ENCODE data around the genes HILPDA, FLNC, SMO and SMKR1.

GRCh38 chr7:128103233-128104504 is 72.4 kb upstream of the LRRC4 start:
- PRO-cap, result no peak

- PRO-cap, result no peak
Observed at GRCh38 chr7:128166945-128167857, 73.9 kb upstream of the LEP start.

DNA sequence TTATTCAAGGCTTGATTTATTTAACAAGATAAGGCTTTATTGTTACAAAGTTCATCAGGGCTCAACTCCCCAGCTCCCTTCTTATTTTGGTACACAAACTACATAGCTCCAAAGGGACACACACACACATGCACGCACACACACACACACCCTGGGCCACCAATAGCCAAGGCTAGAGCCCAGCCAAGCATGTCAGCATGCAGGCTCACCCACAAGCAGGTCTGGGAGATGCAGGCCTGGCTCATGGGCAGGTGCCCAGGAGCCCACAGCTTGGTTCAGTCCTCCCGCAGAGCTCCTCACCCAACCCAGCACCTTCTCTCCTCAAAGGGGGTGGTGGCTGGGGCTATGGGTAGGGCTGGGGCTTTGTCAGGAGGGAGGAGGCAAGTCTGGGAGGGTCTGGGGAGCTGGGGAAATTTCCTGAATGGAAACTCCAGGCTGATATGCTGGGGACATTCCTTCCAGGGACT is 23.5 kb downstream of the LEP start:
- PRO-cap, result no peak

DNA sequence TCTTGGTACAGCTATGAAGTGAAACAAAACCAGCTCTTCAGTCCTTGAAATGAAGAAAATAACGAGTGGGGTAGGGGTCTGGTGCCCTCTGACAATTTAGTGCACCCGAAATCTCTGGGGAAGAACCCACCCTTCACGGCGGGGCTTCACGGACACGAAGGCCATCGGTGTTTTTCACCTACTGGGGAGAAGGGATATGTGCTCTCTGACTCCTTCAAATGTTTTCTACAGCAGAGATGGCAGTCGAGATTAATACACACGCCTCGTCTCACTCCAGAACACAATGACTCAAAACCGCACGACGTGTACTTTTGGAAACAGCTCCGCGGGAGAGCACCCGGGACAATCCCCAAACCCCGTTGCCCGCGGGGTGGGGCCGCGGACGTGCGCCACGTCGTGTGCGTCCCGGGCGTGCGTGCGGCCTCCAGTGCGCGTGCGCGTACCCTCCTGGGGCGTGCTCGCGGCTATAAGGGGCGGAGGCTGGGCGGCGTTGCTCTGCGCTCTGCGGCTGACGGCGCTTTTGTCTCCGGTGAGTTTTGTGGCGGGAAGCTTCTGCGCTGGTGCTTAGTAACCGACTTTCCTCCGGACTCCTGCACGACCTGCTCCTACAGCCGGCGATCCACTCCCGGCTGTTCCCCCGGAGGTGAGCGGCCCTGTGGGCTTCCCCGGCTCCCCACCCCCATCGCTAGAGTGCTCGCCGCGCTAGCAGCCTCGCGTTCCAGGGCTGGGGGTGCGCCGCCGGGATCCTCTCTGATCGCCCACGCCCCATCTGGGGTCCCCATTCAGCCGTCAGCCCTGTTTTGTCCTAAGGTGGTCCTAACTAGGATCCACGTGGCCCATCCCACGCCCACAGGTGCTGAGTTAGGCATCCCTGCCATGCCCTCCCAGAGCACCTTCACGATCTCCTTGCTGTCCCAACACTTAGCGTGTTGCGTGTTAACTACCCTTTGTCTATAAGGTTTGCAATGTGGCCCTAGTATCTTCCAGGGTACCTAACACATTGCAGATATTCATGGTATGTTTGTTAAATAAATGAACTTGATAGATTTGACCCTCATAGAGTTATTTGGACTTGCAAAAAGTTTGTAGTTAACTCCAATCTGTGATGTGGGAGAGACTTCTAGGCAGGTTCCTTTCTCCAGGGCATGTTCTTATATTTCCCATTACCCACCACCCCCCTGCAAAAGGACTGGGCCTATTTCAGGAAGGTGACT is at the start of gene HILPDA:
Gene HILPDA, plus strand, starts transcription at position 498 of the 1,214 bp plus-strand sequence.
- PRO-cap, result bidirectional peak, plus-strand start at position 498 of the sequence, minus-strand start at position 285 of the sequence

DNA sequence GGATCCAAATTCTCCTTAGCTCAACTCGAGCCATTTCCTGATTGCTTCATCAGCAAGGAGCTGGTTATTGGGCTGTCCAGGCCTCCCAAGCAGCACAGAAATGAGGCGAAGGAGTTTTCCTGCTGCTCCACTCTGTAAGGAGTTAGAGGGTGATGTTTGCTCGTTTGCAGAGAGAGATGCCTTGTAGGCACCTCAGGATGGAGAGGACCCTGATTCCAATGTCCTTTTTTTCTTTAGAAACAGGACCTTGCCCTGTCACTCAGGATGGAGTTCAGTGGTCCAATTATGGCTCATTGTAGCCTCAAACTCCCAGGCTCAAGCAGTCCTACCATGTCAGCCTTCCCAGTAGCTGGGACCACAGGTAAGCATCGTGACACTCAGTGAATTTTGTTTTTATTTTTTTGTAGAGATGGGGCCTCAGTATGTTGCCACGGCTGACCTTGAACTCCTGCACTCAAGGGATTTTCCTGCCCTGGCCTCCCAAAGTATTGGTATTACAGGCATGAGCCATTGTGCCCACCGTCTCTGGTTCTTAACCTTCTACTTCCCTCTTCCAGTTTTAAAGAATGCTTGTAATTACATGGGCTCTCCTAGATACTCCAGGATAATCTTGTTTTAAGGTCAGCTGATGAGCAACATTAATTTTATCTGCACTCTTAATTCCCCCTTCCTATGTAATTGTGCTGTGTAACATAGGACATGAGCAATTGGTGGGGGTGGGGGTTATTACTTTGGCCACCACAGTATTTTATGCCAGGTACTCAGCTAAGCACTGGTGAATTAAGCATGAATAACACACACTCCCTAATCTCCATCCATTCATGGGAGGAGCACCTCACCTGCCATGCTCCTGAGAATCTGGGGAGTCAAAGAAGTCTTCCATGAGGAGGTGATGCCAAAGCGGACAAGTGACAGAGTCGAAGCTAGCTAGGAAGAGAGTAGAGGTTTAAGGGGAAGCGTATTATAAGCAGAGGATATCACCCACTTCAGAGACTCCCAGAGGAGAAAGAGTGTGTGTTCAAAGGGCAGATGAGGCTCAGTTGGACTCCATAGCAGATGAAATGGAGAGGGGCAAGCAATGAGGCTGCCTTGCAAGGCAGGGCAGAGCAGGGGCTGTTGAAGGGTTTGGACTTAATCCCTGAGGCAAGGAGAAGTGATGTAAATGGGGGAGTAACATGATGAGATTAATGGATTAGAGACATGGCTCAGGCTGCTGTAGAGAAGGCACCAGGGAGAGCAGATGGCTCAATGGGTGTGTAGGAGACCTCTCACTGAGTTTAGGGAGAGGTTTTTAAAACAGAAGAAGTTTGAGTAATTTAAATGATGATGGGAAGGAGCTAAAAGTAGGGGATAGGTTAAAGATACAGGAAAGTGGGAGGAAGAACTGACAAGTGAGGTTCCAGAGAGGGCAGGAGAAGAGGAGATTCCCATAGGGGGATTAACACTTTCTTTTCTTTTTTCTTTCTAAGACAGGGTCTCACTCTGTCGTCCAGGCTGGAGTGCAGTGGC is 33.0 kb upstream of the GARIN1A start:
- PRO-cap, result no peak

- PRO-cap, result no peak
Observed at GRCh38 chr7:128758528-128759314, 16.9 kb downstream of the OPN1SW start.

GRCh38 chr7:128811693-128812476 is 18.3 kb upstream of the FLNC start:
- PRO-cap, result no peak

DNA sequence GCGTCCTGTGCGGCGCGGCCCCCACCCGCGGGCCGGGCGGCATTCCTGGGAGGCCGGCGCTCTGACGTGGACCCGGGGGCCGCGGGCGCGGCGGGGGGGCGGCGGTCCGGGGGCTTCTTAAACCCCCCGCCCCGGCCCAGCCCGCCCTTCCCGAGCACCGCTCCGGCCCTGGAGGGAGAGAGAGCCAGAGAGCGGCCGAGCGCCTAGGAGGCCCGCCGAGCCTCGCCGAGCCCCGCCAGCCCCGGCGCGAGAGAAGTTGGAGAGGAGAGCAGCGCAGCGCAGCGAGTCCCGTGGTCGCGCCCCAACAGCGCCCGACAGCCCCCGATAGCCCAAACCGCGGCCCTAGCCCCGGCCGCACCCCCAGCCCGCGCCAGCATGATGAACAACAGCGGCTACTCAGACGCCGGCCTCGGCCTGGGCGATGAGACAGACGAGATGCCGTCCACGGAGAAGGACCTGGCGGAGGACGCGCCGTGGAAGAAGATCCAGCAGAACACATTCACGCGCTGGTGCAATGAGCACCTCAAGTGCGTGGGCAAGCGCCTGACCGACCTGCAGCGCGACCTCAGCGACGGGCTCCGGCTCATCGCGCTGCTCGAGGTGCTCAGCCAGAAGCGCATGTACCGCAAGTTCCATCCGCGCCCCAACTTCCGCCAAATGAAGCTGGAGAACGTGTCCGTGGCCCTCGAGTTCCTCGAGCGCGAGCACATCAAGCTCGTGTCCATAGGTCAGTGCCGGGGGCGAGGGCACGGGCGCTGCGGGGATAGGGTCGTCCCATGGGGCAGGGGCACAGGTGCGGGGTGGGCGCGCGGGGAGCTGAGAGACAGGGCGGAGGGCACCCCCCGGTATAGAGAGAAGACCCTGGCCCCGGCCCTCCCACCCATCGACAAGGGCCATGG is at the start of gene FLNC:
Gene FLNC, plus strand, starts transcription at position 144 of the 899 bp plus-strand sequence.
- PRO-cap, result unidirectional peak, plus-strand start at position 167 of the sequence

- PRO-cap, result no peak
Observed at GRCh38 chr7:128836446-128837470, 6.6 kb downstream of the FLNC start.

DNA sequence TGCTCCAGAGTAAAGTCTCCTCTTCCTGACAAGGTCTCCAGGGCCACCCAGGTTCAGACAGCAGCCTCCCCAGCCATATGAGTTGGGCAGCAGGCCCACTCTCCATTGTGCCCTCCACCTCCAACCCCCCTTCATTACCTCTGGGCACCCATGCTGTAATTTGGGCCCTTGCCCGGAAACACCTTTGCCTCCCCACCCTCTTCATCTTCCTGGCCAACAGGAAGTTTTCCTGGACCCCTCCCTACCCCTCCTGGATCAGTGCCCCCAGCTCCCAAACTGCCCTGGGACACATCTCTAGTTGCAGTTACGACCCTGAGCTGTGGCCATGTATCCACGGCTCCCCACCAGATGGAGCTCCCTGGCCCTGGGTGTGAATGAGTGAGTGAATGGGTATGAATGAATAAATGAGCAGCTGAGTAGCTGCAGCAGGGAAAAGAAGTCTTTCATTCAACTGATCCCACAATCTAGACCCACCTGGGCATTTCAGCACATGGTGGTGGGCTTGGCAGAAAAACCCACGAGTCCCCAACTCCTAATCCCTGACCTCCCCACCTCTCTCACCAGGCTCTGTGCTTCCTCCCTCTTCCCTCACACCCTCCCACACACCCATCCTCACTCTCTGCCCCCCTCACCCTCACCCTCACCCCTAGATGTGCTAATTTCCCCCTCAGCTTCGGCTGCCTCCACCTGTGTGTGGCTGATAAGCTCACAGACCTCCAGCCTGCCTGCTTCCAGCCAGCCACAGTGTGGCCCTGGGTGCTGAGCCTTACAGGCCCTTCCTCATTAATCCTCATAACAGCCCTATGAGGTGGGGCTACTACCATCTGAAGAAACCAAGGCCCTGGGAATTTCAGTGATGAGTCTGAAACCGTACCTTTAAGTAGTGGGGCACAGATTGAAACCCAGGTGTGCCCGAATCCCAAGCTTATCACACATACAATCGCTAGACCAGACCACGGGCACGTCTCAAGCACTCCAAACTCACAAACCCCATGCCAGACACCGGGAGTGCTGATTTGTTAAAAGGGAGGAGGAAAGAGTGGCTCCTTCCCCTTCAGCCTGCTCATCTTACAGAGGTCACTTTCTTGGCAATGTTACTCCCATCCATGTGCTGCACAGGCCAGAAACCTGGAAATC is 2.4 kb upstream of the ATP6V1F start:
- PRO-cap, result no peak

DNA sequence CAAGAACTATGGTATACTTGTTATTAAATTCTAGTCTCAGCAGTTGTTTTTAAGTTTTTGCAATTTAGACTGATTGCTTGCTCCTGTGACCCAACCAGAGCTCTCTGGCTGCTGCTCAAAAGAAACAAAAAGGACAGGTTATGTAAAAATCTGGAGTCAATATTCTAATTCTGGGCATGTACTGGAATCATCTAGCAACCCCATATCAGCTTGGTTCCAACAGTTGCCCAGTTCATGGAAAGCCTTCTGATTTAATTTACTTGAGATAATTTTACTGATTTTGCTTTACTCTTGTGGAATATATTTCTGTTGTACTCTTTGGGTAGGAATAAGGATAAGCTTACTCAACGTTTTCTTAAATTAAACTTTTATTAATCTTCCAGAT is 10.2 kb downstream of the KCP start:
- PRO-cap, result no peak

GRCh38 chr7:128909622-128910570 is 613 bp downstream of the KCP start:
- PRO-cap, result no peak

GRCh38 chr7:128938385-128938815 is 673 bp downstream of the IRF5 start:
- PRO-cap, result no peak

DNA sequence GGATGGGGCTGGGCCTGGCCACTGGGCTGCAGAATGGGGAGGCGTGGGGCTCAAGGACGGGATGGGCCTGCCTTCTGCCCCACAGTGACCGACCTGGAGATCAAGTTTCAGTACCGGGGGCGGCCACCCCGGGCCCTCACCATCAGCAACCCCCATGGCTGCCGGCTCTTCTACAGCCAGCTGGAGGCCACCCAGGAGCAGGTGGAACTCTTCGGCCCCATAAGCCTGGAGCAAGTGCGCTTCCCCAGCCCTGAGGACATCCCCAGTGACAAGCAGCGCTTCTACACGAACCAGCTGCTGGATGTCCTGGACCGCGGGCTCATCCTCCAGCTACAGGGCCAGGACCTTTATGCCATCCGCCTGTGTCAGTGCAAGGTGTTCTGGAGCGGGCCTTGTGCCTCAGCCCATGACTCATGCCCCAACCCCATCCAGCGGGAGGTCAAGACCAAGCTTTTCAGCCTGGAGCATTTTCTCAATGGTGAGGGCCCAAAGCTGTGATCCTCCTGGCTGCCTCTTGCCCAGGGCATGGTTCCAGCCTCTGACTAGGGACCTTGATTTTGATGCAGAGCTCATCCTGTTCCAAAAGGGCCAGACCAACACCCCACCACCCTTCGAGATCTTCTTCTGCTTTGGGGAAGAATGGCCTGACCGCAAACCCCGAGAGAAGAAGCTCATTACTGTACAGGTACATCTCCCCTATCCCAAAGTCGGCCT is 10.1 kb downstream of the IRF5 start:
- PRO-cap, result no peak

DNA sequence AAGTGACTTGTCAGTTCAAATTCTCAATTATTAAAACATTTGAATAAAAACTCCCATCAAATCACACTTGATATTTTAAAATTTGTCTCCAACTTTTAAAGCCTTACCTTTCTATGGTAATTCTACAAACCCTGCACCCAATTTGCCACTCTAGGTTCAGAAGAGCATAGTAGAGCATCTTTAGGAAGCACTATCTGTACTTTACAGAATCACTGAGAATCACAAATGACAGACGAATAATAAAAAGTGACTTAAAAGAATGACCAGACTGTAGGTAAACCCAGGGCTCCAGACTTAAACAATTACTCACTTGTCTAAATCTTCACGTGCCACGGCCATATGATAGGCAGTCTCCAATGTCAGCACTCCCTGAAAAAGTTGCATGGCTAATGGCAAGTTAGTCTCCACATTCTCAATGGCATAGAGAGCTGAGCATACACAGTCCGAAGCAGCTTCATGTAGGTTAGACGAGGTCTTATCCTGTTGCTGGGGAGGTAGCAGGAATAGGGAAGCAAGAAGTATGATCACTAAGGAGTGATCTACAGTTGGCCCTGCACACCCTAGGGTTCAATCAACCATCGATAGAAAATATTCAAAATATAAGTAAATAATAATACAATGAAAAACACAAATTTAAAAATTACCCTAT is 54.0 kb downstream of the TNPO3 start:
- PRO-cap, result no peak

- PRO-cap, result bidirectional peak, plus-strand start at chr7:129188663, minus-strand start at chr7:129188560
Observed at GRCh38 chr7:129188234-129188884, at the start of gene SMO. SMO (plus strand) TSS chr7:129188633.

- PRO-cap, result no peak
Observed at GRCh38 chr7:129310574-129311216, 85.9 kb downstream of the AHCYL2 start.

DNA sequence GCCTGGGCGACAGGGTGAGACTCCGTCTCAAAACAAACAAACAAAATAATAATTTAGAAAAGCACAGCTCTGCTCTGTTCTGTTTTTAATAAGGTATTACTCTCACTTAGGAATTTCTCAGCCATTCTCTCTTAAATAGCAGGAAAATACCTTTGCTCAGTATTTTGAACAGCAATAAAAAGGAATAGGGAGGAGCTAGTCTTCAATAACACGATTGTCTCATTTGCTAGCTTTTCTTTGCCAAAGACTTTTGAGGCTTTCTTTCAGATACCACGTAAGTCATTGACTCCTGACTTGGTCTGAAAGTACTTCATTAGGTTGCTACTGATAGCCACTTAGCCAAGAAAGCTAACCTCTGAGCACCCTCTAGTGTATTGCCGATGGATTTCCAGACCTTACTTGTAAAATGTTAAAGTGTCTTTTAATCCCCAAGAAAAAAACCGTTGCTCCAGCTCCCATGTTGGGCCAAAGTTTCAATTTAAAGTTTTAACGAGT is 63.5 kb upstream of the STRIP2 start:
- PRO-cap, result unidirectional peak, minus-strand start at position 301 of the sequence

GRCh38 chr7:129501850-129503084 is at the start of gene SMKR1:
SMKR1 (plus strand) TSS chr7:129502531.
- PRO-cap, result no peak

DNA sequence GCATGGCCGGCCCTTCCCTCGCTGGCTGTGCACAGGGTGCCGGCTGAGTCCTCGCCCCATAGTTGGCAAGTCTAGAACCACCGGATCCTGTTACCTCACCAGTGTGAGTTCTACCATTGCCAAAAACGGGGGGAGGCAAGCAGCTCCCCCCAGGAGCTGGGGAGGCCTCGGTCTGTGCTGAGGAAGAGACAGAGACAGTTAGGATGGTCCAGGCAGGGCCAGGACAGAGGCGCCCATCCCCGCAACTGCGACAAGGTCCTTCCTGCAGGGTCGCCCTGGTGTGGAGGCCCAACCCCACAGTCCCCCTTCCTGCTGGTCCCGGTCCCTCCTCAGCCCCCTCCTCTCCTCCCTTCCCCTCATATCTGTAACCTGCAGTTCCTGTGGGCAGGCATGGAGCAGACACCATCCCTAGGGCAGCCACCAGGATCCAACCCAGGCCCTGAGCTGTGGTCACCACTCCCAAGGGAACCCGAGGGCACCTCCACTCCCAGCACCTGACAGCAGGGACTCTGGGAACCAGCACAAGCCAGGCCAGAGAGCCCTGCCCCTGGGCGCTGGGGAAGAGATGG is 158.9 kb downstream of the NRF1 start:
- PRO-cap, result no peak